ENCODE results near the gene LRRC10B.

DNA sequence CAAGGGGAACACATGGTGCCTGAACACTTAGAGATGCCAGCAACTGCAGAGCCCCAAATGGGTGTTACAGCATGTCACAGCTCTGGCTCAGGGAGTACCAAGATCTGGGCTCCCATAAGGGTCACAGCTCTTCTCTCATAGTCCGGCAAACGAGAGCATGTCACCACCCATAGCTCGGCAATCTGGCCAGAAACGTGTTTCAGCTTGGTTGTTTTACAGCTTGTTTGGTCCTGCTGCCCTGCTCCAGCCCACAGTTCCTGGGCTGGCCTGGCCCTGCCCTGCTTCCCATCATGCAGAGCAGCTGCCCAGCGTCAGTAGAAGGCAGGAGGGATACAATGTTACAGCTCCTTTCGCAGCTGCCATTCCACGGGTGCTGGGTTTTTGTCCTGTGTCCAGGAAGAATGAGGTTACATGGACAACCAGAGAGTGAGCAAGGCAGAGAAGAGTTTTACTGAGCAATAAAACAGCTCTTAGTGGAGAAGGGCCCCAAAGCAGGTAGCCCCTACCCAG, 19.1 kb downstream of the MS4A8 start:
- PRO-cap: no peak
- RAMPAGE, long total RNA: no peak

DNA sequence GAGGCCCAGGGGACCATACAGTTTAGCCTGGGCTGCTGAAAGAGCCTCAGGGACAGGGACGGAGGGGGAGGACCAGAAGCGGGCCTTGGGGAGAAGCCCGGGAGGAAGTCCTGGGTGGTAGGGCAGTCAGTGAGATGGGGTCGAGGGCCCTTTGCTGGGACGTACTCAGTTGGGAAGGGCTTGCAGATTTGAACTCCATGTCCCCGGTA, 6.2 kb downstream of the CCDC86 start:
- PRO-cap: no peak
- RAMPAGE, long total RNA: no peak

DNA sequence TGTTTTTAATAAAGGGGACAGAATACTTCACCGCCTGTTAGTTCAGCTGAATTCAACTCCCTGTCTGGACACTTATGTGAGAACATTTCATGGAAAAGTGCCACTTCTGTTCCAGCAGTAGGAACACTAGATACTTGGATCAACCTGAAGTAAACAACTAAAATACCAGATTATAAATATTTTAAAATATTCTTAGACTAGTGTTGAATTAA, 11.1 kb downstream of the ZP1 start:
- PRO-cap: no peak
- RAMPAGE, long total RNA: no peak

DNA sequence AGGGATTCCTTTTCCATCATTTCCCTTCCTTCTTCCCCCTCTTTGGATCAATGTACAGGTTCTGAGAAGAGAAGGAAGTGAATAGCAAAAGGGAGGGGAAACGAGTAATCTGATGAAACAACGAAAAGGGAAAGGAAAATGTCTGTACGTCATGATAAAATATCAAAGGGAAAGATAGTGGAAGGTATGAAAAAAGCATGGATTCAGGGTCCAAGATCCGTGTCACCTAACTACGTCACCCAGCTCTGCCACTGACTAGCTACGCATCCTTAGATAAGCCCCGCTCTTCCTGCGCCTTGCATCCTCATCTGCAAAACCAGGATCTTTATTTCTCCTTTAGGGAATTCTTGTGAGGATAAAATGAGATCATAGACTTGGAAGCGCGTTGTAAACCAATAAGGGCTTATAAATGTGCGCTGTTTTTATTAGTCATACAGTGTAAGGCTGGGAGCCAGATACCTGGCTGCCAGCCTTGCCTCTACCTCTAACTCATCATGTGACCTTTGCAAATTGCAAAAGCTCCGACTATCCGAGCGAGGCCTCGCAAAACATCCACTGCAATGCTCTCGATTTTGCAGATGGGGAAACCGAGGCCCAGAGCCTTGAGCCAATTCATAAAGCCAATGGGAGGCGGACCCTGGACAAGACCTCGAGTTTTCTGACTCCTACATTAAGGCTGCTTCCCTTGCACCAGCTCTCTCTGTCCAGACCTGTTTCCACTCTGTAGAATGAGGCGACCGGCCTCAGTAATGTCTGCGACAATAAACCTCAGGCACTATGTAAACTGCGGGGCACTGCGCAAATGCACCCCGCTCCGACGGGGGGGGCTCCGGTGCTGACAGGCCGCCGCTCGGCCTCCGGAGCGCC, 760 bp downstream of the PRPF19 start:
- PRO-cap: no peak
- RAMPAGE, long total RNA: no peak

- PRO-cap: no peak
- RAMPAGE, long total RNA: no peak
Measured at GRCh38 chr11:60942971-60943548, 8.9 kb downstream of the SLC15A3 start.

DNA sequence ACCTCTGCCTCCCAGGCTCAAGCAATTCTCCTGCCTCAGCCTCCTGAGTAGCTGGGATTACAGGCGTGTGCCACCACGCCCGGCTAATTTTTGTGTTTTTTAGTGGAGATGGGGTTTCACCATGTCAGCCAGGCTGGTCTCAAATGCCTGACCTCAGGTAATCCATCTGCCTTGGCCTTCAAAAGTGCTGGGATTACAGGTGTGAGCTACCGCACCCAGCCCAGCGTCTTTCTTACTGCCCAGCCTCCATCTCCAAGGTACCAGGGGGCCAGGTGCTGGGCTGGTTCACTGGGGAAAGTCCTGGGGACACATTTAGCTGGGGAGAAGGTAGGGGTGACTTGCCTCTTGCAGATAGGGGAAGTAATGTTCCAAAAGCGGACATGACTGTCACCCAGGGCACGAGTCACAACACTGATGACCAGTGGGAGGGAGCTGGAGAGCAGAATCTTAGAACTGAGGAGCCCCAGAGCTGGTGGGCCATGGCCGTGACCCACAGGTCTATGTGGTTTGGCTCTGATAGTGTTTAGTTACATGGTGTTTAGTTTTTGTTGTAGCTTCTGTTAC, 2.4 kb upstream of the SLC15A3 start:
- PRO-cap: no peak
- RAMPAGE, long total RNA: no peak

GRCh38 chr11:61083178-61083523, 19.1 kb upstream of the CD5 start:
- PRO-cap: no peak
- RAMPAGE, long total RNA: no peak

DNA sequence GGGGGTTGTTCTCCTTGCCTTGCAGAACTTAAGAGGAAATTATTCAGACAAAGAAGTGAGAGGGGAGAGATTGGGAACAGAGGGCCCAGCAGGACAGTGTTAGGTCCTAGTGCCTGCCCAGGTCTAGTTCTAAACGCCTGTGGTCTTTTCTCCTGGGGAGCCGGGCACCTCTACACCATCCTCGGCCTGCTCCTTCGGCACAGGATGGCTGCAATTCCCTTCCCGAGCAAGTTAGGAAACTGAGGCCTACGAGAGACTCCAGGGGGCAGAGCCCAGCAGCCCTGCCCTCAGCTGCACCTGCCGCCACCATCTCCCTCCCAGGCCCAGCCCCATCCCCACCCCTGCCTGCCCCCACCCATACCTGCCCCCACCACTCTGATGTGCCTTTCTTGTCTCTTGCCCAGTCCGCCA, 21.2 kb downstream of the CD5 start:
- PRO-cap: no peak
- RAMPAGE, long total RNA: no peak

DNA sequence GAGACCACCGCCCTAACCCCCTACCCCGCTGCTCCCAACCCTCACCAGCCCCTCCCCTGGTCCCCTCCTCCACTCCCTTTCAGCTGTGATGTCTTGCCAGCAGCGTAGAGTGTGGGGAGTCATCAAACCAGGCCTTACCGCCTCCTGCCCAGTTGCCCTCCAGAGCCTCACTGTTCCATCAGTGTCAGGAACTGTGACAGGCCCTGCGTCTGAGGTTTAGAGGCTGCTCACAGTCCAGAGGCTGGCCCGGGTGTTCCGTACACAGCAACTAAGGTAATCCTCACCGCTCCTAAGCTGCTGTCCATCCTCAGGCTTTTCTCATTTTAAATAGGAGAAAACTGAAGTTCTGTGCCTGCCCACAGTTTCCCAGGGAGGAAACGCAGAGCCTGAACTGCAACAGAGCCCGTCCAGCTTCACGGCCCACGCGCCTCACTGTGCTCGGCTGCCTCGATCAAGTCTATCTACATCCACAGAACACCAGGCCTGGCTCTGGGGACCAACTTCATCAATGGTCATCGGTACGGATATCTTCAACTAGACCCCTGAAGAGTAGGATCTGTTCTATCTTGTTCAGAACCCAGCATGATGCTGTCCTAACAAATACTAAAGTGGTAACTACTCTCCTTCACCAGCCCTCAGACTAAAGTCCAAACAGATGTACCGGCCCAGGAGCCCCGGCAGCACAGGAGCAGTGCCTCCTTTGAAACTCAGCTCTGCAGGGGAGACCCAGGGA, 10.4 kb downstream of the VPS37C start:
- PRO-cap: no peak
- RAMPAGE, long total RNA: no peak

DNA sequence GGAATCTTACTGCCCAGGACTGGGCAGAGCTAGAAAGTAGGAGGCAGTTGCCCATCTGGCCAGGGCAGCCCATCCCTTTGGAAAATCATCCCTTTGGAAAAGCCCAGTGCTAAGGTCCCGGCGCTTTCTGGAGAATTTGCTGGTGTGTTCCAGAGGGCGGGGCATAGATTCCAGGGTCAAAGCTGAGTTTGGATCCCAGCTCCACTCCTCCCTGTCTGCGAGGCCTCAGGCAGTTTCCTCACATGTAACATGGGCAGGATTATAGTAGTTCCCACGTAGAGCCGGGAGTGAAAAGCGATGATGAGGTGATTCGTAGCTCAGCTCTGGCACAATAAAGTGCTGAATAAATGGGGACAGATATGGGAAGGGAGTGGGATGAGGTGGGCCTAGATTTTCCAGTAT, 3.8 kb upstream of the PPP1R32 start:
- PRO-cap: no peak
- RAMPAGE, long total RNA: no peak

GRCh38 chr11:61507791-61508385, 661 bp upstream of the LRRC10B start:
- PRO-cap: no peak
- RAMPAGE, long total RNA: no peak

GRCh38 chr11:61508386-61508895, at the start of gene LRRC10B:
Gene LRRC10B (plus strand): TSS chr11:61508749.
- PRO-cap: no peak
- RAMPAGE, long total RNA: no peak

DNA sequence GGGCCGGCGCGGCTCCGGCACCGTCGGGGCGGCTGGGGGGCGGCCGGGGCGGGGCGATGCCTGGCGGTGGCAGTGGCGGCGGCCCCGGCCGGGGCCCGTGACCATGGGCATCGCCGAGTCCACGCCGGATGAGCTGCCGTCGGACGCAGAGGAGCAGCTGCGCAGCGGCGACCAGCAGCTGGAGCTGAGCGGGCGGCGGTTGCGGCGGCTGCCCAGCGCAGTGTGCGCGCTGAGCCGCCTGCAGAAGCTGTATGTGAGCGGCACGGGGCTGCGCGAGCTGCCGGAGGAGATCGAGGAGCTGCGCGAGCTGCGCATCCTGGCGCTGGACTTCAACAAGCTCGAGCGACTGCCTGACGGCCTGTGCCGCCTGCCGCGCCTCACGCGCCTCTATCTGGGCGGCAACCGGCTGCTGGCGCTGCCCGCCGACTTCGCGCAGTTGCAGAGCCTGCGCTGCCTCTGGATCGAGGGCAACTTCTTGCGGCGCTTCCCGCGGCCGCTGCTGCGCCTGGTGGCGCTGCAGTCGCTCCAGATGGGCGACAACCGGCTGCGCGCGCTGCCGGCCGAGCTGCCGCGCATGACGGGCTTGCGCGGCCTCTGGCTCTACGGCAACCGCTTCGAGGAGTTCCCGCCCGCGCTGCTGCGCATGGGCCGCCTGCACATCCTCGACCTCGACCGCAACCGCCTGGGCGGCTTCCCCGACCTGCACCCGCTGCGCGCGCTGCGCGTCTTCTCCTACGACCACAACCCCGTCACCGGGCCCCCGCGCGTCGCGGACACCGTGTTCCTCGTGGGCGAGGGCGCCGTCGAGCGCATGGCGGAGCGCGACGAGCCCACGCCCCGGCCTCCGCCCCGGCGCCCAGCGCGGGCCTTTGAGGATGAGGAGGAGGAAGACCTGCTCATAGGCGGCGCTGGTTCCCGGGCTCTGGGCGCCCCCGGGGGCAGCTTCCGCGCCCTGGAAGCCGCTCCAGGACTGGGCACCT, 637 bp downstream of the LRRC10B start:
- PRO-cap: no peak
- RAMPAGE, long total RNA: no peak

- PRO-cap: no peak
- RAMPAGE, long total RNA: no peak
Measured at GRCh38 chr11:61534654-61535261, 26.2 kb downstream of the LRRC10B start.

GRCh38 chr11:61539032-61539314, 30.4 kb downstream of the LRRC10B start:
- PRO-cap: no peak
- RAMPAGE, long total RNA: no peak

GRCh38 chr11:61540878-61542126, 32.8 kb downstream of the LRRC10B start:
- PRO-cap: no peak
- RAMPAGE, long total RNA: no peak

DNA sequence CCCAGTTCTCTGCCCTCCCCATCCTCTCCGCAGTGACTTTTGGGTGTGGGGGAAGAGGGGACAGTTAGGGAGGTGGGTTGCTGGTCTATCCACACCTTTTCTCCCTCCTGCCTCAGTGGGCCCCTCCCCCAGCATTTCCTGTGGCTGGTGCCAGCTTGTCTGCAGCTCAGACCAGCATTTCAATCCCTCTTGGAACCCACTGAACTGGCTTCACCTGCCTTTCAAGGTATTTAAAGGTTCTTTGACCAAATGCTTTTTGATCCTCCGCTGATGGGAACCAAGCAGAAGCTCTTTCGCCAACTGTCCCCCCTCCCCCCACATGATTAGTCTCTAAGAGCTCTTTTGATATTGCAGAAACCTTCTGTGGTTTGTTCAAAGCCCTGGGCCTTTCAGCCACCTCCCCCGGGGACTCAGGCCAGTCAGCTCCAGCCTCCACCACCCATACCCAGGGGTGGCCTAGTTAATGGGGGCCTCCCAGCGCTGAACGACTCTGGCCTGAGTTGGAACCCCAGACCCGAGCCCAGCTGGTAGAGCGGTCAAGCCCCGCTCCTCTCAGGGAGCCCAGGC, 5.9 kb upstream of the SYT7 start:
- PRO-cap: no peak
- RAMPAGE, long total RNA: no peak

- PRO-cap: no peak
- RAMPAGE, long total RNA: no peak
Measured at GRCh38 chr11:61695851-61696507, 15.8 kb downstream of the DAGLA start.

GRCh38 chr11:61696977-61697592, 16.9 kb downstream of the DAGLA start:
- PRO-cap: no peak
- RAMPAGE, long total RNA: no peak

DNA sequence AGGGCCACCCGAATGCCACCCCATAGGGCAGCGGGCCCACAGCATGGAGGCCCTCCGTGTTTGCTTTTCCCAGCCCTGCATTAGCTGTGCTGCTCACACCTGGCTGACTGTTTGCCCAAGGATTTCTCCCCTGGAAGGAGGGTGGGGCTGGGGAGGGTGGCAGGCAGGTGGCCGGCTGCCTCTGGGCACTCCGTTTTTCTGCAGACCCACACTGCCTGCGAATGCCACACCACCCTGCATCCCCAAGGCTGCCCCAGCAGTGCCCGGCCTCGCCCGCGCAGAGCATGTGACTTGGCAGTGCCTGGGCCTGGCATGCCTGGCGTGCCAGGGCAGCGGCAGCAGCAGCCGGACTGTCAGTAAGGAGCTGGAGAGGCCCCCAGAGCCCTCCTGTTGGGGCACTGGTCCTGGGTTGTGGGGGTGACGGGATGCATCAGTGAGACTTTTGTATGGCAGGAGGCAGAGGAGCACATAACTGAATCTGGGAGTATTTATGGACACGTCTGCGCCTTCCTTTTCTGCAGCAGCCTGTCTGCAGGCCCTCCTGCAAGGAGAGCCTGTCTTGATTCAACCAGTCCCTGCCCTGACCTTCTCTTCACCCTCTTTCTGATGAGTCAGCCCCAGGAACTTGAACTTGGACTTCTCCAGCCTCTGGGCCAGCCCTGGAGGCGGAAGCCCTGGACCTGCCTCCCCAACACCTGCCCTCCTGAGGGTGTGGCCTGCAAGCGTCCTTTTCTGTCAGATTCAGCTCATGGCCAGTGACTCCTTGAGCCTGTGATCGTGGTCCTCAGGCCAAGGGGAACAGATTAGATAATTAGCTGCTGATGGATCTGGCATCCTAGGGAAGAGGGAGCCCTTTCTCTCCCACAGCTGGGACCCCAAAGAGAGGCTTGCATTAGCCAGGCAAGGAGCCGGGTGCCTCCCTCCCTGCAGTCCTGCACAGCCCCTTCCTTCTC, 19.9 kb downstream of the DAGLA start:
- PRO-cap: no peak
- RAMPAGE, long total RNA: no peak